Right common carotid artery plus branches (tissue), 1 donor: ENCODE results near the genes OR6N2, OR10J5, IGSF9 and DCAF8.

DNA sequence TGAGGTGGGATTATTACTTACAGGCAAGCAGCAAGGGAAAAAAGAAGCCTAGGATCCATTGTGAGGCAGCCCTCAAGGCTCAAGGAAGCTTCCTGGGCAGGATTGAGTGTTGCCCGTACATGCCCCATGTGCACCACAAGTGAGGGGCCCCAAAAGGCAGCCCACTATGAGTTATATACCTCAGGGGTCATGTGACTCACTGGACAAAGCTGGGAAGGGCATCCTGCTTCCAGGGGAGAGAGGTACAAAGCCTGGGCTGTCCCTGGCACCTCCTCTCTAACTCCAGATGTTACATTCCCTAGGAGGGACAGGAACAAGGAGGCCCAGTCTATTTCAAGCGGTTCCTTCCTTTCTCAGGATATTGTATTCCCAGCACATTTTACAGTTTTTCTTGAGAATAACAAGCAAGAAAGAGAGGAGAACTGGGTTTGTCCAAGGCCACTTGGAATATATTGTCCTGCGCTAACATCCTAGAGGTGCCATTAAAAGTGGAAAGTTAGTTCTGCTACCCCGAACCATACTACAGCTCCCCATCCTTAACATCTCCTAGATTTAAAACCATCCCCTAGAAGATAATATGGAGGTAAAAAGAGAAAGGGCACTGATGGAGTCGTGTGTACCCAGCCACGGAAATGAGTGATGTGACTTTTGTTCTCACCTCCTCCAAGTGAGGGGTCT lies 18.8 kb upstream of the SMIM42 start:
- PRO-cap, result no peak

GRCh38 chr1:158780954-158781504 lies at the start of gene OR6N2:
Gene OR6N2 (minus strand): TSS chr1:158781204.
- PRO-cap, result no peak

GRCh38 chr1:159018138-159018766 lies 8.5 kb downstream of the IFI16 start:
- PRO-cap, result no peak

DNA sequence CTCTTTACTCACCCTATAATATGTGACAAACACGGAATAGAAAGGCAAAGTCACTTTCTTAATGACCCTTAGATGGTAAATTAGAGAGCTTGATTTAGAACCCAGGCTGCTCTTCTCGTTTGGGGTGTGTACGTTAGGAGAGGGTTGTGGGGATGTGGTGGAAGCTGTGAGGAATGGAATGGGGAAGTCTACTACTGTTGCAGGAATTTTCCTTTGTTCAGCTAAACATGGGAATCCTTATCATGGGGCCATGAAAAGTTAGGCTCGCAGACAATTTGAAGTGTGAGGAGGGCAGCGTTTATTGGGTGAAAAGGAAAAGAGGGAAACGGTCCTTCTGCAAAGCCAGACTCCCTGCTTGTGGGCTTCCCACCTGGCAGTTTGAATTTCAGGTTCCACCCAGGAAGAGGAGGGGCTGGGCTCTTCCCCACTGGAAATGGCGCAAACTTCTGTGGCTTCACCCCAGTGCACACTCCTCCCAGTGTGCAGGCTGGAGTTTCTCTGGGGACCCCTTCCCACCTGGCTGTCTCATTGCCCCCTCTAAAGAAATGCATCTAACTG lies 20.6 kb downstream of the AIM2 start:
- PRO-cap, result no peak

DNA sequence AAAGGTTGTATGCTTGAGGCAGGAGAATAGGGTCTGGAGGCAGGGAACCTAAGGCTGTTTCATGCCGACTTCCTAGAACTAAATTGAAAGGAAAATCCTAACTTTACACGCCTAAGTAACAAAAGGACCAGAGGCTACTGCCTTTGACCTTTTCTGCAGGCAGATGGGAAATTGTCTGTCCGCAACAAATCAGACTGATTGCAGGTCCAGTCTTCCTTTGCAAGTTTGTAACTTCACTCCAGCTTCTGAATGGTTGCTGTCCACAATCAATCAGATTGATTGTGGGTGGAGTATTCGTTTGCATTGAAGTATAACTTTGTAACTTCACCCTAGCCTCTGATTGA lies 25.5 kb downstream of the OR10J1 start:
- PRO-cap, result no peak

DNA sequence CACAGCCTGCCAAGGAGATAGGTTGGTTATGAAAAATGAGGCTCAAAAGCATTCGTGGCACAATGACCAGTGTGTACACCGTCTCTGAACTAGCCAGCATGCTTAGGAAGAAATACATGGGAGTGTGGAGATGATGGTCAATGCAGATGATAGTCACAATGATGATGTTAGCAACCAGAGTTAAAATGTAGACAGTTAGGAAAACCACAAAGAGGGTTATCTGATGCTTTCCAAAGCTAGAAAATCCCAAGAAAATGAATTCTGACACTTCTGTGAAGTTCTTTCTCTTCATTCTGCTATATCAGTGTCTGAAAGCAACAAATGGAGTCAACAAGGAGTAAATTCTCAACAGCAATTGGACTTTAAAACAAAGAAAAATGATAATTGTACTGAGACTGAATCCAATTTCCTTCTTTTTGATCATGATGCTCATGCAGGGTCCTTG lies at the start of gene OR10J5:
Gene OR10J5 (minus strand): TSS at position 292 of the 445 bp plus-strand sequence.
- PRO-cap, result no peak

DNA sequence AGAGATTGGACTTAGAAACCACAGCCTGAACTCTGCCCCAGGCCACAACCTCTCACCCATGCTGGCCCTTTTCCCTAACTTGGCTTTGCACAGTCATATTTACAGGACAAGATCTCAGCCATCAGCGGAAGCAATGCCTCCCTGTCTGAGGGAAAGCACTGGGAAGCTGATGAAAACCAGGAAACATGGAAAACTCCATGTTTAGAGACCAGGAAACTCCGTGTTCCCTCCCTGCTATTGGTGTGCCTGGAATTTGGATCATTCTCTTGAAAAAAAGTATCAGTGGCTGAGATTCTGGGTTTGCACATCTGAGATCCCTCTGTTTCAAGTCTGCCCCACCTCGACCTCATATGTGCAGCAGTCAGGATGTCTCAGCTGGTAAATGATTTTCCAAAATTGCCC lies 8.7 kb downstream of the CRP start:
- PRO-cap, result no peak

DNA sequence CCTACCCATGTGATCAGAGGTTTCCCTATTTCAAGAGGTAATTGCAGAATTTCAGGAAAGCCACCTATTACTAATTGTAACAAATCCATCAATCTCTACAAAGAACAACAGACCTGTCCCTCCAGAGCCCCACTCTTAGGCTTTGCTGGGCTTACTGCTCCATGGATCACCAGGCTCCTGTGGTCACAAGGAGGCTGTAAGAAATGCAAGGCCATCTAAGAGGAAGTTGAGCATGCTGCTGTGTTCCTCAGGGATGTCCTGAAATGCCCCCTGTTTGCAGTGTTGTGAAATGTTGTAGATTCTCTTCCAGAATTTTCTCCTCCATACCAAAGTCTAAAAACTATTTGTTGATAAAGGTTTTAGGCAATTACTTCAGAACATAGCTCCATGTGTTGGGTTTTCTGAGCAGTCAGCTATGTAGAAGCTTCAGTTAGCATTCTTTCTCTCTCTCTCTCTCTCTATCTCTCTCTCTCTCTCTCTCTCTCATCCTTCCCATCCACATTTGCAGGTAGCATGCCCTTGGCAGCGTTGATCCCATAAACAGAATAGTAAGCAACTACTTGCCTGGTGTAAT lies 24.3 kb upstream of the DUSP23 start:
- PRO-cap, result no peak

DNA sequence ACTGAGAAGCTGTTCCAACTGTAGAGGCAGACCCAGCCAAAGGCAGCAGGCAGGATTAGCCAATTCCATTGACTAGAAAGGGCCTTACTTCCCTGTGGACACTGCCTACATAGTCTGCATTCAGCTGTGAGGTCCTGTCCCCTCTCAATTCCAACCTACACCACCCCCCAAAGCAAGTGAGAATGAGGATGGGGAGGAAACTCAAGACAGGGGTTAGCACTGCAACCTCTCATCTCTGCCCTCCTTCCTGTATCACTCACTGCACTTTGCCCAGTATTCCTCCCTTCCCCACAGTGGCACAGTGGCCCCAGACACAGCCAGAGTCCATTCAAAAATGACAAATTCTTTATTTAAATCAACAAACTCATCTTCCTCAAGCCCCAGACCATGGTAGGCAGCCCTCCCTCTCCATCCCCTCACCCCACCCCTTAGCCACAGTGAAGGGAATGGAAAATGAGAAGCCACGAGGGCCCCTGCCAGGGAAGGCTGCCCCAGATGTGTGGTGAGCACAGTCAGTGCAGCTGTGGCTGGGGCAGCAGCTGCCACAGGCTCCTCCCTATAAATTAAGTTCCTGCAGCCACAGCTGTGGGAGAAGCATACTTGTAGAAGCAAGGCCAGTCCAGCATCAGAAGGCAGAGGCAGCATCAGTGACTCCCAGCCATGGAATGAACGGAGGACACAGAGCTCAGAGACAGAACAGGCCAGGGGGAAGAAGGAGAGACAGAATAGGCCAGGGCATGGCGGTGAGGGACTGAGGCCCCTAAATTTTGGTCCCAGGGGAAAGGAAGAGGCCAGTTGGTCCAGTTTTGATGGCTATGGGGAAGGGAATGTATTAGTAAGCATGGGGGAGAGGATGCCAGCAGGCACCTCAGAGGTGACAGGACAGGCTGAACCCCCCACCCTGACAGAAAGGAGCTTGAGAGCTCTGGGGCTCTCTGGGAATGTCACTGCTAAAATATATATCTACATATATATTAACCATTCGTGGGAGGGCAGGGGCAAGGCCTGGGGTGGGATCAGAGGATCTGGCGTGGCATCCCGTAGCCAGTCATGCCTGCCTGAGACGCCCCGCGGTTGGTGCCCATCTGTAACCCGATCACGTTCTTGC lies 7.2 kb downstream of the TAGLN2 start:
- PRO-cap, result no peak

- PRO-cap, result no peak
Observed at GRCh38 chr1:159945186-159946391, at the start of gene IGSF9. Gene IGSF9 (minus strand): TSS chr1:159945613.

DNA sequence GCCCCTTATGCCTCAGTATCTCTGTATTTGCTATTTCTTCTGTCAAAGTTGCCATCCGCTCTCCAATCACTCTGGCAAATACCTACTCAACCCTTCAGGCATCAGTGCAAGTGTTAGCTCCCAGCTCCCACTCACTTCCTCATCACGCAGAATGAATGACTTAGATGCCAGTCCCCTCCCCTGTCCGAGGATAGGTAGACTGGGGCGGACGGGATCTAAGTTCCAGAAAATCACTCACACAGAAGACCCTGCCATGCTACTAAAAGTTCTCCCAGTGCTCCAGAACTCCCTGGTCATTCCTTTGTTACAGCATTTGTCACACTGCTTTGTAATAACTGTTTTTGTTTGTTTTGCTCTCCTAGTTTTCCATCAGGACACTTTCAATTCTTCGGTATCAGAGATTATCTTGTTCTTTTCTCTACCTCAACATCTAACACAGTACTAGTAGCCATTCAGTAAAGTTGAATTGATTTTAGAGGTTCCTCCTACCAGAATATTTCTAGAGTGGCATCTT lies 786 bp upstream of the PIGM start:
- PRO-cap, result no peak

DNA sequence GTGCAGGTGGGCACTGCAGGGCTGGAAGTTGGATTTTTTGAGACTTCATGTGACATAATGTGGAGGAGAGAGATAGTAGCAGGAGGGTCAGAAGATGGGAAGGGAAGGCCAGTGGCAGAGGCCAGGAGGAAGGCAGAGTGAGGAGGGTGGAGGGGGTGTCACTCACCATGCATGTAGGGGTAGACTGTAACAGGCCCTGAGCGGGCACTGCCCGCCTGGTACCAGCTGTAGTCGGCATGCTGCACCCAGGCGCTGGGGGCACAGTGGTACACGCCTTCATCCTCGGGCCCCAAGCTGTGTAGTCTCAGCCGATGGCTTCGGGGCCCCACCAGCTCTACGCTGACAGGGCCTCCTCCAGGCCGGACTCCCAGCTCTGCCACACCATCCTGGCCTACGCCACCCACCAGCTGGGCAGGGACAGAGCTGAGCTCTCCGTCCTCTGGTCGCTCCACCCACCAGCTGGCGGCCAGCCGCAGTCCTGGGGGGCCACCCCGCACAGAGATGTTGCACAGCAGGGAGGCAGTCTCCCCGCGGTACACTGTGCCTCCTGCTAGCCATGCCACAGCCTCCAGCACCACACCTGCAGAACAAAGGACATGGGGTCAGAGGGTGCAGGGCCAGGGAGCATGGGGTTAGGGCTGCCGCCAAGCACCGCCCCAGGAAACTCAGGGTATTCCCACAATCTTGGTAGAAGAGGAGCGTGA lies 6.2 kb downstream of the IGSF8 start:
- PRO-cap, result no peak

- PRO-cap, result bidirectional peak, plus-strand start at chr1:160096847, minus-strand start at chr1:160096803
Observed at GRCh38 chr1:160096504-160097182, 1.8 kb downstream of the IGSF8 start.

GRCh38 chr1:160097848-160098306 lies 542 bp downstream of the IGSF8 start:
- PRO-cap, result no peak

DNA sequence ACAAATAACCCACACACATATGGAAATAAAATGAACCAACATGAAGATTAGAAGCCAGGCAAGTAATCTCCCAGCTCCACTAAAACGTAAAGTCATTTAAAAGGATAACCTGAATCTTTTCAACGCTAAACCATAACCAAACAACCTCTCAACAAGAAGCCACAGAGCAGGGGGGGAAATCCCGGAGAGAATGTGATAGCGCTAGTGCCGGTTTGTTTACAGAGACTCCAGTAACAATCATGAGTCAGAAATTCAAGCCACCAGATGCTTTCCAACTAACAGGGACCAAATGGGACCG lies 901 bp downstream of the DCAF8 start:
- PRO-cap, result bidirectional peak, plus-strand start at position 240 of the sequence, minus-strand start at position 194 of the sequence

DNA sequence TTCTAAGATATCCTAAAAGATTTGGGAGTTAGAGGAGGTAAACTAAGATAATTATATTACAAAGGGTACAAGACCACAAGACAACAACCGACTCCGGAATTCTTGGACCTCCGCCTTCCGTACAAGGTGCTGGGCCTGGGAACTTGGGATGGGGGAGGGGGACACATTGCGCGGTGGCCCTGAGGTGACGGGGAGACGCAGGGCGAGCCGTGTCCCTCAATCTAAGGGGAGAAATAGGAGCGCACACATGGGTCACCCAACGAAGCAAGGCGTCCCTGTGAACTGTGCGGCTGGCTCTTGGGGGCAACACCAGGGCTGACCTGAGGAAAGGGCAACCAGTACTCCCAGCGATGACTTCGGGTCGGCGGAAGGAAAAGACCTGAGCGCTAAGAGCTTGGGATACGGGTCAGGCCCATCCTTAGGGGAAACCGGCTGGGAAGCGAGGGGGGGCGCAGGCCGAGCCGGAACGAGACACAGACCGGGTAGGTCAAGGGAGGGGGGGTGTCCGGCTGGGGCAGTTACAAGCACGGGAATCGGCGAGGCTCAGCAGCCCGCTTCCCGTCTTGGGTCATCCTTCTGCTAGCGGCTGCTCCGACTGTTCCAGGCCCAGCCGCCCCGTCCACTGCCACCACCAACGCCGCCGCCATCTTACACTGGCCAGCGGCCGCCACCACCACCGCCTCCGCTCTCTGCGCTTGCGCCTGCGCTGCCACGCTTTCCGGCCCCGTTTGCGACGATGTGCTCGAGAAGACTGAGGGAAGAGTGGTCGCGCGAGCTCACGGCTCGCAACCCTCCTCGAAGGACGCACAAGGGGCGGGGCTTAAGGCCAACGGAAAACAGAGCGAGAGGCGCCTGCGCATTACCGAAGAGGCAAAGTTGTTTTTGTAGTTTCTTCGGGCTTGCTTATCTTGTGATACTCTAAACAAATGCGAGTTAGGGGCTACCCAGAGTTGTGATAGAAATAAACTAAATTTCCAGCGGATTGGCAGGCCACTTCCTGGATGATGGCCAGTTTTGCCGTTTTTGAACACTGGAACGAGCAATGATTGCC lies at the start of gene DCAF8:
Gene DCAF8 (minus strand): TSS at position 753 of the 1,051 bp plus-strand sequence.
- PRO-cap, result bidirectional peak, plus-strand start at position 571 of the sequence, minus-strand start at position 284 of the sequence; bidirectional peak, plus-strand start at position 745 of the sequence, minus-strand start at position 691 of the sequence; bidirectional peak, plus-strand start at position 829 of the sequence, minus-strand start at position 808 of the sequence

DNA sequence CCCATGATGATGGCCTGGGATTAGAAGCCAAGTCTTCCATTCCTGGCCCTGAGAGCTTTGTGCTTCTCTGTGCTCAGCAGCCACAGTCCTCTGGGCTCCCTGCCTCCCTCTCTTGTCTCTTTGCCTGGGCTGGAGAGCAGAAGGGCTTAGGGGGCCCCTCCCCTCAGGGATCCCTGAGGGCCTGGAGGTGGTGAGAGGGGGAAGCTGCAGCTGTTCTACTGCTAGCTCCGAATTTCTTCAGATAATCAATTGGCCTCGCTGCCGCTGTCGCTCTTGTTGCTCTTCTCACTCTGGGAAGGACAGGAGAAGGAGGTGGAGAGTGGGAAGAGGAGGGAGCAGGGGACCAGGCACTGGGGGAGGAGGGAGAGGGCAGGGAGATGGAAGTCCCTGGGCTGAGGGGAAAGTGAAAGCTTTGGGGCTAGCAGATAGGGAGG lies 7.8 kb downstream of the NHLH1 start:
- PRO-cap, result no peak

GRCh38 chr1:160432217-160432984 lies 32.0 kb downstream of the VANGL2 start:
- PRO-cap, result no peak

- PRO-cap, result no peak
Observed at GRCh38 chr1:160444037-160444409, 43.7 kb downstream of the VANGL2 start.

DNA sequence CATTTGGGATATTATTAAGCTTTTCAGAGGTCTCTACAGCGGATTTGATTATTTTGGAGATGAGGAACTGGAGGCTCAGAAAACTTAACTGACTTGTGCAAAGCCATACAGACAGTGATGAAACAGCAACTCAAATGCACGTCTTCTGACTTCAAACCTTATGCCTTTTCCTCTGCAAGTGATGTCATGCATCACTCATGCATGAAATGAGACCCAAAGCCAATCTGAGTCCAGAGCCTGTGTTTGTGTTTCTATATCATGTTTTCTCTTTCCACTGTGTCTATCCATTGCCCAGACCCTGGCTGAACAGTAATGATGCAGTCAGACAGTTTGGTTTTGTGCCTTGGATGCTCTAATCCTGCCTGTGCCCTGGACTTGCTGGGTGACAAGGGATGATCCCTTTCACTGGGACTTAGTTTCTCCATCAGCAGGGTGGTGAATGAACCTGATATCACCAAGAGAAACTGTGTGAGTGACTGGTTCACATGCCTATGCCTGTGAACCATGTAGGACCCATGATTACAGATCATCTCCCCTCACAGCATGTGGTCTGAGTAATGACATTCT lies 33.4 kb downstream of the SLAMF6 start:
- PRO-cap, result no peak